Occipital lobe (tissue), 2 donors: ENCODE data around the gene SPOCK2.

- RAMPAGE, long total RNA: no peak
Measured at GRCh38 chr10:71817080-71817808, 33.8 kb downstream of the PSAP start.

- RAMPAGE, long total RNA: no peak
Measured at GRCh38 chr10:72027503-72028026, 60.8 kb downstream of the SPOCK2 start.

GRCh38 chr10:72058292-72059004 is 29.9 kb downstream of the SPOCK2 start:
- RAMPAGE, long total RNA: no peak

GRCh38 chr10:72087908-72088220 is 487 bp downstream of the SPOCK2 start:
- RAMPAGE, long total RNA: no peak

DNA sequence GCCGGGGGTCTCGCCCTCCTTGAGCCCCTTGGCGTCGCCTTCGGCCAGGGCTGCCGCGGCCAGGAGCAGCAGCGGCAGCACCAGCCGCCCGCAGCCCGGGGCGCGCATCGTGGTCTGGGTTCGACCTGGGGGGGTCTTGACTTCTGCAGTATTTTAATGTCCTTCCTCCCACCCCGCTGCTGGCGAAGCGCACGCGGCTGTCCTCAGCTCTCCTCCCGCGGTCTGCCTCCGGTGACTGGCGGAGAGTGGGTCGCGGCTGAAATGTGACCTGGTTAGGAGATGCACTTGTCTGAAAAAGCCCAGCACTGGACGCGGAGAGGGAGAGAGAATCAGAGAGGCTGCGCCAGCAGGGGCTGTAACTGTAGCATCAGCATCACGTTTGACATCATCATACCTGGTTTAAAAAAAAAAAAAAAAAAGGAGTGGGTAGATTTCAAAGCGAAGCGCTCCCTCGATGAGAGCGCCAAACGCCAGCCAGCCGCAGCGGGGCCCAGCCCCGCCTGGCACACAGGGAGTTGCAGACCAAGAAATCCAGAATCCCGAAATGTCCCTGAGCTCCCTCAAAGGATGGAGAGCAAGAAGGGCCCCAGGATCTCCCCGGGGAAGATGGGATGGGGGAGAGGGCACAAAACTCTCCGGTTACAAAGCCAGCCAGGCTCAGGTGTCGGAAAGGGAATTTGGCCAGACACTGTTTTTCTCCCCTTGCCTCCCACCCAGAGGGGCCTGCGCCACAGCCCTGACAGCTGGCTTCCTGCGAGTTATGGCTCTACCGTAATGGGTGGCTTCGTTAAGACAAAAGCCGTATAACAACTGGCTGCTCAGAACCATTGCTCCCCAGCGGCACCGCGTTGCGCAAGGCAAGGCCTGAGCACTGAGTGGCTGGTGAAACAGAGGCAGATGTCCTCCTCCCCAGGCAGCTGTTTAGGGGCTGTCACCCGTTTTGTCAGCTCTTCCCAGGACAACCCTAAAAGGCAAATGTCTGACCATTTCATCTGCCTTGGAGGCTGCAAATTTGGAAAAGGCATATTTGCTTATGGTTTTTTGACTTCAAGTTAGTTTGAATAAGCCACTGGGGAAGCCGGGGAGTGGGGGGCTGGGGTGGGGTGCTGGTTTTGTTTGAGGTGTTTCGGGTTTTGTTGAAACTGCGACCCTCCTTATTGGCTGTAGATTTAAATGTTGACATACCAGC is at the start of gene SPOCK2:
SPOCK2 (minus strand) TSS at position 331 of the 1,189 bp plus-strand sequence.
- RAMPAGE, long total RNA: no peak

DNA sequence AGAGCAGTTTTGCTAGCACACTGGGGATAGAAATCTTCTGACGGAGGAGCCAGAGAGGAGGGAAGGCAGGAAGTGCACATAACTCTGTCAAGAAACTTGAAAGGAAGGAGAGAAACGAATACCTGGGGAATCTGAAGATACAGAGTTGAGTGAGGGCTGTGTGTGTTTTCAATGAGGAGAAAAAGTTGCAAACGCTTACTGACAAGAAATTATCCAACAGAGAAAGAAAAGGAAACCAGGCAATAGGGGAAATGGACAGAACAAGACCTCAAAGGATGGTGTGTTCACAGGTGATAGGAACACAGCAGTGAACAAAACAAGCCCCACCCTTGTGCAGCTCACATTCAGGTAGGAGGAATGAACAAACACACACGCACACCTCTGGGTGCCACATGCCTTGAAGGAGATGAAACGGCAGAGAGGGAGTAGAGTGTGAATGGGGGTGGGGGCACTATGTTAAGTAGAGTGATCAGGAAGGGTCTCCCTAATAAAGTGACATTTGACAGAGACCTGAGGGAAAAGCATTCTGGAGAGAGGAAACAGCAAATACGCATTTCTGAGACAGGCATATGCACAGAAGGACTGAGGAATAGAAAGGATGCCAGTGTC is 46.7 kb upstream of the SPOCK2 start:
- RAMPAGE, long total RNA: no peak

DNA sequence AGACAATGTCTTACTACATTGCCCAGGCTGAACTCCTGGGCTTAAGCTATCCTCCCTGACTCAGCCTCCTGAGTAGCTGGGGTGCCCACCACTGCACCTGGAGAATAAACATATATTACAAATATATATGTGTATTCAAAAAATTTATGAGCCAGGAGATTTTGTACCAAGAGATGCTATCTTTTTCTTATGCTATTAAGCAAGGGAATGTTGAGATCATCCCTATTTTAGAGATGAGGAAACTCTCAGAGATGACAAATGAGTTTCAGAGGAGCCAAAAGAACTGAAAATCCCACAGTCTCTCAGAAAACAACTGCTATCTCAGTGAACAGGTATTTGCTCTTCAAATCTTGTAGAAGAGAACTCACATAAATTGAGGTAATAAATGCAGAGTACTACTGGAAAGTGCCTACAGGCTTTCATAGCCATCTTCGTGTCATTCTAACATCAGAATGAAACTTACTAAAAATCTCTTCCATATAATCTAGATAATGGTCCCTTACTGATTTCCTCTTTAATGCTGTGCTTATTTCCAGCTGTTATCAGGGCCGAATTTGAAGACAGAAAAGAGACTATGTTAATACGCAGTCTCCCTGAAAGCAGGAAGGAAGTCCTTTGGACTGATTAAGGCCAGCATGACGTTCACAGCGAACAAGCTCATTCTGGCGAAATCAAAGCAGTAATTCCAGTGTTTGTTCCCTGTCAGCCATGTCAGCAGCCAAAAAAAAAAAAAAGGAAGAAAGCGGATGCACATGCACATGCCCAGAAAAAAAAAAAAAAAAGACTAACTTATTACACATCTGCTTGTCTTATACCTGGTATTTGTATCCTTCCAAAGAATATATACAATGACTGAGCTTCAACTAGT is 29.4 kb upstream of the ANAPC16 start:
- RAMPAGE, long total RNA: no peak

DNA sequence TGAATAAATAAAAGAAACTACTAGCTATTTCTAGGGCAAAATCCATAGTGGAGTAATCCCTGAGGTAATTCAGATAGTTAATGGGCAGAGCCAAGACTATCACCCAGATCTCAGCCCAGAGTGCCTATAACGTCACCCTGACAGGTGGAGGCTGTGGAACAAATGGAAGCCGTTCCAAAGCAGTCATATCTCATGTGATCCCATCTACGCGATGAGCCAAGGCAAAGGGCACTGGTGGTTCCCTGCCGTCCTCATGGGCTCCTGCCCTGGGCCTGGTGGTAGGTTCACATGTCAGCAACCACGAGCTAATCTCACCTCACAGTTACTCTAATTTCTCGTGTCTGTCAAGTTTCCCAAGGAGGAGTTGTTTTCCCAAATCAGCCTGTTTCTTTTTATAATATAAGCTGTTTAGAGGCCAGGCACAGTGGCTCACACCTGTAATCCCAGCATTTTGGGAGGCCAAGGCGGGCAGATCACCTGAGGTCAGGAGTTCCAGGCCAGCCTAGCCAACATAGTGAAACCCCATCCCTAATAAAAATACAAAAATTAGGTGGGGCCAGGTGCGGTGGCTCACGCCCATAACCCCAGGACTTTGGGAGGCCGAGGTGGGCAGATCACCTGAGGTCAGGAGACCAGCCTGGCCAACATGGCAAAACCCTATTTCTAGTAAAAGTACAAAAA is 22.5 kb upstream of the ASCC1 start:
- RAMPAGE, long total RNA: no peak

DNA sequence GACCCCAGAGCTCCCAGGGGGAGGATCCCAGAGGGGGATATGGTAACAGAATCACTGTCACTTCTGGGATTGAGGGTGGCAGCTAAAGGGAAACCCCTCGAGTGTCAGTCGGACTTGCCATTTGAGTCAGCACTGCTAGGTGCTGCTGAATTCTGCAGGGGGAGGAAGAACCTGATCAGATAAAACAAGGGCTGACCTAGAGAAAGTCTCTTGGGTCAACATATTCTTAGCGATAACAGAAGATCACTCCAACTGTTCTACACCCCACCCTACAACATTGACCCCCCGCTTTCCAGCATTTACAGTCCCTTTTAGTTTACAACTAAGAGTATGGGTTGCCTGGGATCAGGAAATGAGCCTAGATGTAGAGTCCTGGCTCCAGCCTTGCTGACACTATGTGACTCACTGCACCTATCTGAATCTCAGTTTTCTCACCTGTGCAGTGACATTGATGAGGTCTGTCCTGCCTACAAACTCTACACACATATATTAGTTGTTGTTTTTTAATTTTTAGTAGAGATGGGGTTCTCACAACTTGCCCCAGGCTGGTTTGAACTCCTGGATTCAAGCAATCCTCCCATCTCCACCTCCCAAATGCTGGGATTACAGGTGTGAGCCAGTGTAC is 12.2 kb upstream of the DDIT4 start:
- RAMPAGE, long total RNA: no peak

- RAMPAGE, long total RNA: no peak
Measured at GRCh38 chr10:72310149-72311060, 36.7 kb downstream of the DDIT4 start.

DNA sequence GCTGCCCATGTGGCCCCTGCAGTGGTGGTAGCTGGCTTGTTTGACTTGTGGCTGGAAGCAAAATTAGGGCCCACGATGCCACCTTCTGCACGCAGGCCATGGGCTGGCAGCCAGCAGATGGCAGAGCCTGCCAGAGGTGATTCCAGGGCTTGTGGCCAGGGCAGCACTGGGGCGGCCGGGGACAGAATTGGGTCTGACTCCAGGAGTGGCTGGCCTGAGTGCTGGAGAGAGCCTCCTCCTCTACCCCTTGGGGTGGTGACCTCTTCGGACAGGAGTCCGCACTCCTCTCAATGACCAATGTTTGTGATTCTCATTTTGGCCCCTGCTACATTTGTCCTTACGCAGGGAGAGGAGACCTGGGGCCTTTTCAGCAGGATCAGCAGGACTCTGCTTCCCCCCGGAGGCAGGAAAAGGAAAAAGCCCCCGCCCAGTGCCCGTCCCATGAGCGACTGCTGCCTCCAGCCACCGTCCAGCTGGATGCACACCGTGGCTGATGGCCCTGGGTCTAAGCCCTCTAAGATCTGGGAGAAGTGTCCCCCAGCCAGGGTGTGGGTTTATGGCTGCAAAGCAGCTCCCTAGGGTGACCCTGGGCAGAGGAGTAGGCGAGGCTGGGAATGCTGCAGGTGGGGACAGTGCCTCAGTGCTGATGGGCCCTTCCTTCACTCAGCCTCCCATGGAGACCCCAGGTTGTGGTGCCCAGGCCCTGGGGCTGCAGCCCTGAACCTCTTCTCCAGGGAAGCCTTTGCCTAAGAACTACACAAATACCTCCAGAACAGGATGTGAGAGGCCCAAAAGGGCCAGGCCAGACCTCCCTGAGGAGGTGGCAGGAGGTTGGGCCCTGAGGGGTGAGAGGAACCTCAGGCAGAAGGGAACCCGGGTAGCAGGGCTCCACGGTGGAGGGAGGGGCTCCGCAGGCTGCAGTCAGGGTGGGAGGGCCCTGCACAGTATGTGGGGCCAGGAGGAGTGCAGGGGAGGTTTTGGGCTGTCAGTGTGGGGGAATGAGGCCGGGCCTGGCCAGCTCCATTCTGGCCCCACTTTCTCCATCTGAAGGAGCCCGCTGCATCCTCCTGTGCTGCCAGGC is 26.3 kb downstream of the DNAJB12 start:
- RAMPAGE, long total RNA: no peak

DNA sequence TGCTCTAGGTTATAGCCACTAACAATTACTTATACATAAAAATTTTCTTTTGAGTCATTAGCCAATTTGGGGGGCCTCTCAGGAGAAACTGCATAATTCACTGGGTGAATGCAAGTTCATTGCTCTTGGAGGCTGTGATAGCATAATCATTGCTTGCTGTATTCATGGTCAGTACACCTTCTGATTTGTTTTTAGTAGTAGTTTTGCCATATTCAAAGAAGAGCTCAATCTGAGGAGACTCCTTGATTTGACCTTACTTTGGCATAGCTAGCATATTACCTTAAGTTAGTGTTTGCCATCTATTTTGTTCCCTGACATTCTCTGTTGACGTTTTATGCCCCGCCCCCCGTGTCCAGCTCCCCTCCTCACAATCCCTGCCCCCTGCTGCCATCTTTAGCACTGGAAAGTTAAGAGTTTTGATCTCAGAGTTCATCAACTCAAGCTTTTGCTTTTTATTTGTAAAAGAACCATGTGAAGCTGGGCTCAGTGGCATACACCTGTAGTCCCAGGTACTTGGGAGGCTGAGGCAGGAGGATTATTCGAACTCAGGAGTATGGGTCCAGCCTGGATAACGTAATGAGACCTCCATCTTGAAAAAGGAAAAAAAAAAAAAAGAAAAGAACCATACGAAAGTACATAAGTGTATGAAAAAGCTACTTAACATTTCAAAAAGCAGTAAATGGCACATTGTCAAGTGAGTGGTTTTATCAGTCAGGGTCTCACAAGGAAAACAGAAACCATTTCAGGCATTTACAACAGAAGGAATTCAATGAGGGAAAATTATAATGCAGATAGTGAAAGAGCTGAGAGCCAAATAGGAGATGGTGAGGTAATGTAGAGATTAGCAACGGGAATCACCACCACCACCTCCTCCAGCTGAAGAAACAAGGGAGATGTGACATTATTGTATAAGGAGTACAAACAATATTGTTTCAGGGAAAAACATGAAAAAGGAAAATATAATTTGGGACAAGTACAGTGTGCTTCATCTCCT is 64.8 kb downstream of the MCU start:
- RAMPAGE, long total RNA: no peak

DNA sequence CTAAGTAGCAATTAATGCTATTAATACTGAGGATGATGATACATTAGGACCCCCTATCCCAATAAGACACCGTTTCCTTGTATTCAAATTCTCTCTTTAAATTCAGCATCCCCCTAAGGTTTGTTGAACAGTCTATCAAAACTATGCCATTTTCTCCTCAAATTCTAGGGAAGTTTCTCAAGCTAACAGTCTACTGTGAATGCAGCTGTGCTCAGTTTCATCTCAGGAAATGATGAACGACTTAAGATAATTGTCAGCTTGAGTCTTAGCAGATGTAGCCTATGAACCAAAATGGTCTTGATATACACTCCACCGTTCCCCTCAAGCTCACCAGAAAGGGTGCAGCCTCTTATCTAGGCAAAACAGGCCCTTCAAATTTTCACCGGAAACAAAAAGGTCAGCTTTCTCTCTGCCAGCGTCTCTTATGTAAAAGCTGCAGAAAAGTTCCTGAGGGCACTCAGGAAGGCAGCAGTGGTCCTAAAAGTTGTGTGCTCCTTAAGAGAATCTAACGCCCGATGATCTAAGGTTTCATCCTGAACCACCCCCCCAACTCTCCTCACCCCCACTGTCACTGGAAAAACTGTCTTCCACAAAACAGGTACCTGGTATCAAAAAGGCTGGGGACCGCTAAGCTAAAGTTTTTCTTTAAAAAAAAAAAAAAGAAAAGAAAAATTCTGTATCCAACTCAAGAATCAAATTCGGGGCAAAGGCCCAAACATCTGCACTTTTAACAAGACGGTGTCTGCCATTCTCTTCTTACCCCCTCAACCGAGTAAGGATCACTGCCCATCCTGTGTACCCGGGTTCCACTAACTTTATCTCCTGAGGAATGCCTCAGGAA is 2.0 kb downstream of the DNAJC9 start:
- RAMPAGE, long total RNA: no peak

GRCh38 chr10:73437825-73438341 is 4.5 kb upstream of the MSS51 start:
- RAMPAGE, long total RNA: no peak

- RAMPAGE, long total RNA: no peak
Measured at GRCh38 chr10:73479128-73479949, 16.5 kb downstream of the PPP3CB start.

GRCh38 chr10:73506117-73506869 is 10.5 kb upstream of the PPP3CB start:
- RAMPAGE, long total RNA: no peak

- RAMPAGE, long total RNA: no peak
Measured at GRCh38 chr10:73742568-73743053, 1.6 kb upstream of the SEC24C start.

GRCh38 chr10:73758645-73759388 is 13.3 kb upstream of the FUT11 start:
- RAMPAGE, long total RNA: no peak

DNA sequence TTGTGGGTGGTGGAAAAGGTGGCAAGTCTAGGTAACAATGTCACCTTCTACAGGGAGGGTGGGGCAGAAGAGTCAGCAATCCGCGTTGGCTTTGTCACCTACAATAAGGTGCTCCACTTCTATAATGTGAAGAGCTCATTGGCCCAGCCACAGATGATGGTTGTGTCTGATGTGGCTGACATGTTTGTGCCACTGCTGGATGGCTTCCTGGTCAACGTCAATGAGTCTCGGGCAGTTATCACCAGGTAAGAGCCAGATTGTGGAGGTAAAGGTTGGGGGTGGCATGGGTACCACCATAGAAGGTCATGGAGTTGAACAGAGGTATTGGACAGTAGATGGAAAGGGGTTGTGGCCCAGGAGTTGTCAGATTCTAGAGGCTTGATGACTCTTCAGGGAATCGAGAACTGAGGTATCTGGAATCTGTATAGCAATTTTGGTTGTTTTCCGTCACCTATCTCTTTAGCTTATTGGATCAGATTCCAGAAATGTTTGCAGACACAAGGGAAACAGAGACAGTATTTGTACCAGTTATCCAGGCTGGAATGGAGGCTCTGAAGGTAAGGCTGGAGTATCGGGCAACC is 5.7 kb upstream of the FUT11 start:
- RAMPAGE, long total RNA: no peak

GRCh38 chr10:73779399-73780138 is 2.3 kb upstream of the CHCHD1 start:
- RAMPAGE, long total RNA: no peak